Jejunum (tissue), 1 donor: Measurements from ENCODE around the genes INPP5A and NKX6-2.

- PRO-cap = bidirectional peak, plus-strand start at chr10:132337118, minus-strand start at chr10:132337087
Measured at GRCh38 chr10:132336719-132337737, 5.0 kb downstream of the LRRC27 start.

DNA sequence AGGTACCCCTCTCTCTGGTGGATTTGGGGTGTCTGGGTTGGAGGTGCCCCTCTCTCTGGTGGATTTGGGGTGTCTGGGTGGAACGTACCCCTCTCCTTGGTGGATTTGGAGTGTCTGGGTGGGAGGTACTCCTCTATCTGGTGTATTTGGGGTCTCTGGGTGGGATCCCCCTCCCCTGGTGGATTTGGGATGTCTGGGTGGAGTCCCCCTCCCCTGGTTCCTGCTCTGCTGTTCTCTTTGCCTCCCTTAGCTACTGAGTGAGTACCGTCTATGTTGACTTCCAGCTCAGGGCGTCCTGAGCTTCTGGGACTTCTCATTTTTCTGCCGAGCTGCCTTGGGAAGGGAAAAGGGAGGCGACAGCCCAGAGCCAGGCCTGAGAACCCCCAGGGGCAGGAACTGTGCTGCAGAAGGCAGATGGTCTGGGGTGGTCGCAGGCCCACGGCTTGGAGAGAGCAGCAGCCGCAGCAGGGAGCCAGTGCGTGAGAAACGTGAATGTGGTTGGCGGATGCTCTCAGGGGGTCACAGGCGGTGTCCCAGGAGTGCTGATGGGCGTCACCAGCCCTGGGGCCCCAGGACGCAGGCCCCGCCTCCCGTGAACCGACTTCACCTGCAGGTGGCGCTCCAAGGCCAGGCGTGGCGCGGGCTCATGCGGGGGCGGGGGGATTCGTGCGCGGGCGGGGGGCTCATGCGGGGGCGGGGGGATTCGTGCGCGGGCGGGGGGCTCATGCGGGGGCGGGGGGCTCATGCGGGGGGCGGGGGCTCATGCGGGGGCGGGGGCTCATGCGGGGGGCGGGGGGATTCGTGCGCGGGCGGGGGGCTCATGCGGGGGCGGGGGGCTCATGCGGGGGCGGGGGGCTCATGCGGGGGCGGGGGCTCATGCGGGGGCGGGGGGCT, 9.2 kb upstream of the PWWP2B start:
- PRO-cap = no peak

- PRO-cap = no peak
Measured at GRCh38 chr10:132404808-132405942, 8.2 kb downstream of the PWWP2B start.

- PRO-cap = bidirectional peak, plus-strand start at chr10:132447011, minus-strand start at chr10:132446936
Measured at GRCh38 chr10:132446595-132447124, 49.7 kb downstream of the PWWP2B start.

DNA sequence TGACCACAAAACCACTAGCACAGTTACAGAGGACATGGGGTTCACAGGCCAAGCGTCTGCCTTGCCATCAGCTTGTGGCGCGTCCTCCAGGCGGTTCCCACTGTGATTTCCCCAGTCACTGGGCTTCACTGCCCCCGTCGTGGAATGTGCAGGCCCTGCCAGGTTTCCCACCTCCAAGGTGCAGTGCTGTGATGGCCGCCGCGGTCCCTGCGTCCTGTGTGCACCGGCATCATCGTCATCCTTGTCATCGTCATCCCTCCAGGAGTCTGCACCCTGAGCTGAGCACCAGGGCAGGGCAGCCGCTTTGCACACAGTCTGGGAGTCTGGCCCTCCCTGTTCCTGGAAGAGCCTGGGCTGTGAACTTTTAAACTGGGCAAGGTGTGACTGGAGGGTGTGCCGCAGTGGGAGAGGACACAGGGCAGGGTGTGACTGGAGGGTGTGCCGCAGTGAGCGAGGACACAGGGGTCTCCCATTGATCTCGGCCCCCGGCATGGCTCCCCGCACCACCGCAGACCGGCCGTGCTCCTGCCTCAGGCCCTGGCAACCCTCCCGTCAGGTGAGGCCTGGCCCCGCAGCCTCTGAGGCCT, 61.9 kb downstream of the PWWP2B start:
- PRO-cap = bidirectional peak, plus-strand start at position 421 of the sequence, minus-strand start at position 268 of the sequence

DNA sequence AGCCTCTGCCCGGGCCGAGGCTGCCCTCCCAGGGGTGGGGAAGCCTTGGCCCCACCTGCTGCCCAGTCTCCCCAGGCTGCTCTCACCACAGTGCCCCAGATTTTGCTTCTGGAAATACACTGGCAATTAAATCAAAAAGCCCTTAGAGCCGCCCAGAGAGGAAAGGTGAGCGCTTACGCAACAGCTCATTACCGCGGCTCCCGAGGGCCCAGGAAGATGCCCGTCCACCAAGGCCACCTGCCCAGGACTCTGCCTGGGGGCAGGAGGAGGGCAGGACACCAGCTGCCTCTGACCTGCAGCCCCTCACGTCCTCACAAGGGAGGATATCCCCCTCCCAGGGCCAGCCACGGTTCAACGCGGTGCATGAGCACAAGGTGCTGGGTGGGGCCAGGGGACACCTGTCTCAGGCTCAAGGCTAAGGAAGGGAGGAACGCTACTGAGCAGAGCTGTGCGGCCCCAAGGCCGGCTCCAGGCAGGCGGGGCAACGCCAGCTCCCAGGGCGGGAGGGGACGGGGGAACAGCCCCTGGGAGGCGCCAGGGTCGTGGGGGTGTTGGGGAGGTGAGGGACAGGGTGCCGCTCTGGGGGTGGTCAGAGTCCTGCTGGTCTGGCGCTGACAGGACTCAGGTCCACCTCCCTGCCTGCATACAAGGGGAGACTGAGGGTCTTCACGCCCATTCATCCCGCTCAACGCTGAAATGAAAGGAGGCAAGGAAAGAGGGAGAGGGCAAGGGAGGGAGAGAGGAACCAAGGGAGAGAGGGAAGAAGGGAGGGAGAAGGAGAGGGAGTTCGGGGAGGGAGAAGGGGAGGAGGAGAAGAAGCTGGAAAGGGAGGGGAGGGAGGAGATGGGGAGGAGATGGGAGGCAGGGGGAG, 69.7 kb upstream of the INPP5A start:
- PRO-cap = bidirectional peak, plus-strand start at position 240 of the sequence, minus-strand start at position 104 of the sequence; bidirectional peak, plus-strand start at position 418 of the sequence, minus-strand start at position 329 of the sequence

- PRO-cap = no peak
Measured at GRCh38 chr10:132480268-132480617, 57.3 kb upstream of the INPP5A start.

DNA sequence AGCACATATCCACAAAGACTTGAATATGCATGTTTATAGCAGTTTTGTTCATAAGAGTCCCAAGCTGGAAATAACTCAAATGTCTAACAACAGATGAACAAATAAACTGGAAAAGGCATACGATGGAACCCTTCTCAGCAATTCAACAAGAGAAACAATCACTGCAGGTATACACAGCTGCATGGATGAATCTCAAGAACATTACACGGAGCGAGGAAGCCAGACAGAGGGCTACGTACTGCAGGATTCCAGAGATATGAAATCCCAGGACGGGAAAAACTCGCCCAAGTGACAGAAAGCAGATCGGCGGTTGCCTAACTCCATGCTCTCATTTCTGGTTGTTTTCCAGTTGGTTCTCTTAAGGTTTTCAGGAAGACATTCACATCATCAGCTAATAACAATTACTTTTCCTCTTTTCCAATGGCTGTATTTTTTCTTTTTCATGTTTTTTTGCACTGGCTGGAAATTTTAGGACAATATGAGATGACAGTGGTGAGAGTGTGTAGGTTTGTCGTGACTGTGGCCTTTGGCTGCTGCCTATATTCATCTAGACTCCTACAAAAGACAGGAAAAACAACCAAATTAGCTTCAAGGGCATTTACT, 25.9 kb upstream of the INPP5A start:
- PRO-cap = no peak

- PRO-cap = no peak
Measured at GRCh38 chr10:132519015-132519446, 18.6 kb upstream of the INPP5A start.

GRCh38 chr10:132537674-132537972, at the start of gene INPP5A:
INPP5A (plus strand) TSS chr10:132537787.
- PRO-cap = unidirectional peak, plus-strand start at chr10:132537802

DNA sequence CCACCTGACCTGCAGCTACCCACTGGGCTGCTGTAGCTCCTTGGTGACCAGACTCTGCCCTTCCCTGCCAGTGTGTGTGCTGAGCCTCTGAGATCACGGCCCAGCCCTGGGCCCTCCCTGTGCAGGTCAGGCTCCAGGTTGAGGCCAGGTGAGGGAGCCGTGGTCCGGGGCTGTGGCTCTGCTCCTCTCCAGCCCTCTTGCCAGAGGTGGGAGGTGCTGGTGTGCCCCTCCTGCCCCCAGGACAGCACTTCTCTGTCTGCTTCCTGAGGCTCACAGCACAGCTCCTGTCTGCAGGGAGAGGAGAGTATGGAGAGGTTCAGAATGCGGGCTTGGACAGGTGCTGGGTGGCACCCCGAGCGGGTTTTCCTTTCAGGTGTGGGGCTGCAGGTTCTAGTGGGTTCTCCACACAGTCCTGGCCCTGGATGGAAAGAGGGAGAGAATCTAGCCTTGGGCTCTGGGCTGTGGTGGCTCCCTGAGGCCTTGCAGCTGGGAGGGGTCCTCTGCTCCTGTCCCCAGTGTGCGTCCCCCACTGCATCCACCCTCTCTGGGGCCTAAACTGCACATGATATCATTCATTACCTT, 38.5 kb downstream of the INPP5A start:
- PRO-cap = no peak

- PRO-cap = no peak
Measured at GRCh38 chr10:132593394-132593885, 55.9 kb downstream of the INPP5A start.

DNA sequence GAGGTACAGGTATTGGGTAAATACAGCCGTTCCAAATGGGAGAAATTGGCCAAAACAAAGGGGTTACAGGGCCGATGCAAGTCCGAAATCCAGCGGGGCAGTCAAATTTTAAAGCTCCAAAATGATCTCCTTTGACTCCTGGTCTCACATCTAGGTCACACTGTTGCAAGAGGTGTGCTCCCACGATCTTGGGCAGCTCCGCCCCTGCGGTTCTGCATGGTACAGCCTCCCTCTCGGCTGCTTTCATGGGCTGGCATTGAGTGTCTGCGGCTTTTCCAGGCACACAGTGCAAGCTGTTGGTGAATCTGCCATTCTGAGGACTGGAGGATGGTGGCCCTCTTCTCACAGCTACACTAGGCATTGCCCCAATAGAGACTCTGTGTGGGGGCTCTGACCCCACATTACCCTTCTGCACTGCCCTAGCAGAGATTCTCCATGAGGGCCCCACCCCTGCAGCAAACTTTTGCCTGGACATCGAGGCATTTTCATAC, 61.7 kb downstream of the INPP5A start:
- PRO-cap = no peak

DNA sequence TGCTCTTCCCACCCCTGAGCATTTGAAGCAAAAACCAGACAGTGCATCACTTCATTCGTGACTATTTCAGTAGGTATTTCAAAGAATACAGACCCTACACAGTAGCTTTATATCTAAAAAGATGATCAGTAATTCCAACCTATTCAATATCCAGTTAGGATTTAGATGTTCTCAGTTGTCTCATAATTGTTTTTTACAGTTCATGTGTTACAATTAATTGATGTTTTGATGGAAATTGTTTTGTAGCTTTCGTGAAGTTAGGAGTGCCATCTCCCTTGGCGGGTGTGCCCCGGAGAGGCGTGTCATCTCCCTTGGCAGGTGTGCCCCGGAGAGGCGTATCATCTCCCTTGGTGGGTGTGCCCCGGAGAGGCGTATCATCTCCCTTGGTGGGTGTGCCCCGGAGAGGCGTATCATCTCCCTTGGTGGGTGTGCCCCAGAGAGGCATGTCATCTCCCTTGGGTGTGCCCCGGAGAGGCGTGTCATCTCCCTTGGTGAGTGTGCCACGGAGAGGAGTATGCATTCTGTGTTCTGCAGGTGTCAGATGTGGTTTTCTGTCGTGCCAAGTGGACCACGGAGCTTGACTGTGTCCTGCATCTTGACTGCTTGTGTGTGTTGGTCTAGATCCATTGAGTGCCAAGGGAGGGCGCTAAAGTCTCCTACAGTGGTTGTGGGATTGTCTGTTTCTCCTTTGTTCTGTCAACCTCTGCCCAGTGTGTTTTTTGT, 96.5 kb downstream of the INPP5A start:
- PRO-cap = no peak

DNA sequence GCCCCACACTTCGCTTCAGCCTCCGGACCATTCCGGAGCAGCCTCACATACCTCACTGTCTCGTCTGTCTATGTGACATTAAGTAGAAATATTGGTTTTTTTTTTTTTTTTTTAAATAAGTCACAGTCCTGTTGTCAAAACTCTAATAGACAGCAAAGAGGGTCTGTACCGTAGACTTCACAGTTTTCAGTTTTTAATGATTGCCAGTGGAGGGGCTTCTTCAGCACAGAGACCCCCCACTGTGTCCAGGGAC, 3.9 kb downstream of the NKX6-2 start:
- PRO-cap = no peak

- PRO-cap = no peak
Measured at GRCh38 chr10:132785945-132786606, at the start of gene NKX6-2. NKX6-2 (minus strand) TSS chr10:132786147.

DNA sequence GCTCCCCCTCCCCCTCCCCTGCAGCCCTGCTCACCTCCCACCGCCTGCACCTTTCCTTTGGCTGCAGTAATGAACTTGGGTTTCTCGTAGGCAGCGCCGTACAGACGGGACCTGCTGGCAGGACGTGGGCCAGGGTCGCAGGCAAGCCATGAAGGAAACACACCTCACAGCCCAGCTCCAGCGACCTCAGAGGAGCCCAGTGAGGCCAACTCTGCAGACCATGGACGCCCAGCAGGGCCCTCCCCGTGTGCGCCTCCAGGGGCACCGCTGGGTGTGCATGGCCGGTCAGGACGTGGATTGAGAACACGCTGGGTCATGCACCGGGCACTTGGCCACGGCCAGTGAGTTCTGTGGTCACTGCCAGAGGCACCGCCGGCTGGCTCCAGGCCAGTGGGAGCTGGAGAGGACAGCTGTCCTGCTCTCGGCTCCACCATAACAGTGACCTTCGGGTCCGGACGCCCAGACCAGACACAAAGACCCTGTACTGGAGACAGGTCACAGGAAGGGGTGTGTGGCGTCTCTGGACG, 50.2 kb upstream of the NKX6-2 start:
- PRO-cap = no peak

GRCh38 chr10:132877671-132877947, 64.8 kb downstream of the CFAP46 start:
- PRO-cap = no peak

- PRO-cap = unidirectional peak, minus-strand start at chr10:132917141
Measured at GRCh38 chr10:132916951-132917246, 25.5 kb downstream of the CFAP46 start.

DNA sequence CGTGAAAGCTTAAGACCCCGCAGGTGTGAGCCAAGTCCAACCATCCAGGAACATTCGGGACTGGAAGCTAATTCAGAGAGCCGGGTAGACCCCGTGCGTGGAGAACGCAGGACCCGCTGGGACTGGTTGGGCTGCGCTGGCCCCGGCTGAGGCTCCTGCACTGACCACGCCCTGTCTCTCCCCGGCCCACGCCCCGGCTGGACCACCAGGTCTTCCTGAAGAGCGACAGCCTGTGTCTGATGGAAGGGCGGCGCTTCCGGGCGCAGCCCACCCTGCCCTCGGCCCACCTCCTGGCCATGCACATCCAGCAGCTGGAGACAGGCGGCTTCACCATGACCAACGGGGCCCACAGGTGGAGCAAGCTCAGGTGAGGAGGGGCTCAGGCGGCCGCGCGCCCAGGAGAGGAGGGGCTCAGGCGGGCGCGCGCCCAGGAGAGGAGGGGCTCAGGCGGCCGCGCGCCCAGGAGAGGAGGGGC, 10.2 kb upstream of the UTF1 start:
- PRO-cap = no peak